ENCODE results near the gene ETNK1.

DNA sequence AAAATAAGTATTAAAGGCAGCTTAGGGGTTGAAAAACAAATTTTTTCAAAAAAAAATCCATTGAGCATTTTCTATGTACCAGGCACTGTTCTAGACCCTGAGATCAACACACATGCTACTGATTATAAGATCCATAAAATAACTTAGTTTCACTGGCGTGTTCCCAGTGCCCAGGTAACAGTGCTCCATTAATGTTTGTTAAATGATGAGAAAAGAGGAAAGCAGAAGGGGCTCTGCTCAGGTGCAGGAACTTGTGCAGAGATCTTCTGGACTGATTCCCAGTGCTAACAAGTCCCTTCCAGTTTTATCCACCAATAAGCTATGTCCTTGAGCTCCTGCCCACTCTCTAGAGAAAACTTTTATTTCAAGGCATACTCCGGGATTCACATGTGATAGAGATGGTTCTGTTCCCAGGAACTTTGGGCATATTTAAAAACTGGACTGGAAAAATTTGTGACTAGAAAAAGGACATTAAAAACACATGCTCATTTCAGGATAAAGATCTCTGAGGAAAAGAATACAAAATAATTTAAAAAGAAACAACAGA, 1.9 kb downstream of the GYS2 start:
- RRBS, result no CpG with 5 or more reads among the region's 2 CpGs

GRCh38 chr12:21697988-21698298, 40.3 kb upstream of the LDHB start:
- RRBS, result no CpG with 5 or more reads among the region's 4 CpGs

DNA sequence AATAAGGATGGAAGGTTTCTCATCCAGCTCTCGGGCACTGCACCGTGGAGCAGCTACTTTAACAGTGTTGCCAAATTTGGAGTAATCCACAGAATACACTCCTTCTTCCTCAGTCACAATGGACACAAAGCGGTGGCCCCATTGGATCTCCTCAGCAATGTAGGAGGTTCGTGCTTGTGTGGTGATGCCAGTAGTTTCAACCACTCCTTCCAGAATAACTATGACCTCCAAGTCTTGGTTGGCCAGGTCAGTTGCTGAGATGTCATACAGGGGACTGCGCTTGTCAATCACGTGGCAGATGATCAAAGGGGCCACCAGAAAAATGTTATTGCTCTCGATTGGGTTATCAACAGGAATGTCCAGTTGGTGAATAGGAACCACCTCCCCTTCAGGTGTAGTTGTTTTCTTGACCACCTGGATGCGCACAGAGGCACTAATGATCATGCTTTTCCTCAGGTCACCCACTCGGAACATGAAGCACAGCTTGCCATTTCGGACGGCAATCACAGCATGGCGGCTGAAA, 8.5 kb downstream of the KCNJ8 start:
- RRBS, result no CpG with 5 or more reads among the region's 12 CpGs

DNA sequence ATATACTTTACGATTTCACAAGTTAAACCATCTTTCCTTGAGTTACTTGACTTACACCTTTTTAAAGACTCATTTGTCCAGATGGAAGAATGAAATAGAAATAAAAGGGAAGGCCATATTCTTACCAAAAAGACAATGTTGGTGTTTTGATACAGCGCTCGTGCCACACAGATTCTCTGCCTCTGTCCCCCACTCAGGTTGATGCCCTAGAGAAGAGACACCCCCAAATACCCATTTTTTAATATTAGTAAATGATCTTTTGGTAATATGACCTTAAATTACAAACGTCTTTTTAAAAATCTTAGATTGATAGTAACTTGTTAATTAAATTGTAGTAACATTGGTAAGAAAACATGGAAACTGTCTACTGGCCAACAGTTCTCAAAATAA, 81.8 kb downstream of the ABCC9 start:
- RRBS, result no CpG with 5 or more reads among the region's 4 CpGs

- RRBS, result no CpG with 5 or more reads among the region's 4 CpGs
These were observed 47.3 kb downstream of the ABCC9 start for GRCh38 chr12:21893943-21894262.

DNA sequence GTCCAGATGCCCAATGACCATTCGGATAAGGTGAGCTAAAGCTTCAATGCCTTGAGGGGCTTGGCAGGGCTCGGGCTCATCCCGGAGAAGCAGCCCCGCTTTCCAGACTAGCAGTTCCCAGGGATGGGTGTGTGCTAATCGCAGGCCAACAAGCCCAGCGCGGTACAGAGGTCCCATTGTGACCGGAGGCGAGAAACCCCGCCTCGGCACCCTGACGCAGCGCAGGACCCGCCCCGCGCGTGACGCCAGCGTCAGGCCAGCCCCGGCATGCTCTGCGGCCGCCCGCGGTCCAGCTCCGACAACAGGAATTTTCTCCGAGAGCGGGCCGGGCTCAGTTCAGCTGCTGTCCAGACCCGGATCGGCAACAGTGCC, at the start of gene ETNK1:
TSS of gene ETNK1 (plus strand) at position 275 of the 372 bp plus-strand sequence.
- RRBS, result 3% methylated on average over 26 of the region's 30 CpGs

DNA sequence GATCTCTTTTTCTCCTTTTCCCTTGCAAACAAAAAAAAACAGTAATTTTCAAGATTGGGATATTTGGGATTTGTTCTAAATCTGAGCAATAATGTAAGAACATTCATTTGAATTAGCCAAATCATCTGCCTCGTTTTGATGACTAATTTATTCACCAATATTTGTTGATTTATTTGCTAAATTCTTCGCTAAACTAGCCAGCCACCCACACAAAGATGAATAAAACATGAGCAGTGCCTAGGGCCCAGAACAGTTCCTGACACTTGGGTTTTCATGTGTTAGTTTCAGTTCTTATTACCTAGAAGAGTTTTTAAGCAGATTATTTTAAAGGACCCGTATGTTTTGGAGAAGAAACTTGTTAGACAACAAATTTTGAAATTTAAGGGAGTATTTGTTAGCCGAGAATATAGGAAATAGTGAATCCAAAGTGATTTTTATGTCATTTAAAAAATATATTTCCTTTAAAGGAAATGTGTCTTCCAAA, 1.5 kb downstream of the ETNK1 start:
- RRBS, result no CpG with 5 or more reads among the region's 4 CpGs

GRCh38 chr12:22637225-22638189, 12.5 kb downstream of the ETNK1 start:
- RRBS, result no CpG with 5 or more reads among the region's 2 CpGs

GRCh38 chr12:22691743-22692173, 66.8 kb downstream of the ETNK1 start:
- RRBS, result no CpG with 5 or more reads among the region's 2 CpGs

DNA sequence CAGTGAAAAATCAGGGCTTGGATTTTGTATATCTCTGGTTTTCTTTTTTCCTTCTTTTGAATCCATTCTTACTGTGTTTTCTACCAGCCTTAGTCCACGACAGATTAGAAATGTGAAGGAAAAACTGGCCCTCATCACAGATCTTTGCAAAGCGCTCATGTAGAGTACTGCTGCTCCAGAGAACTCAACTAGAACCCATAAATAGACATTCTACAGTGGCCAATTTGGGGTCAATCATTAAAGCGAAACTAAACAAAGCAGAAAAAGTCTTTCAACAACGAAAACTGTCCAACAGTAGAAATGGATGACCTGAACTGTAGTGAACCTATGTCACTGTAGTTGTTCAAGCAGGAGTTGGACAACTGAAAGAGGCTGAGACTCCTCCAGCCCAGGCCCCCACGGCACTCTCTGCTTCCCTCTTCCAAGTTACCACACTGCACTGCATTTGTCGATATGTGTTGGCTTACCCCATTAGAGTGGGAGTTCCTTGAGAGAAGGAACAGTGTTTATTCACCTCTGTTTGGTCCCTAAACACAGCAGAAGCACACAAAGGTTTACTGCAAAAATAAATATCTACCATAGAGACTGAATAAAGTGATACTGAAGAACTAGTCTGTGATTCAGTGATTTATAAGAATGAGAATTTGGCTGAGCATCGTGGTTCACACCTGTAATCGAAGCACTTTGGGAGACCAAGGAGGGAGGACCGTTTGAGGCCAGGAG, 472.5 kb downstream of the BCAT1 start:
- RRBS, result no CpG with 5 or more reads among the region's 9 CpGs

DNA sequence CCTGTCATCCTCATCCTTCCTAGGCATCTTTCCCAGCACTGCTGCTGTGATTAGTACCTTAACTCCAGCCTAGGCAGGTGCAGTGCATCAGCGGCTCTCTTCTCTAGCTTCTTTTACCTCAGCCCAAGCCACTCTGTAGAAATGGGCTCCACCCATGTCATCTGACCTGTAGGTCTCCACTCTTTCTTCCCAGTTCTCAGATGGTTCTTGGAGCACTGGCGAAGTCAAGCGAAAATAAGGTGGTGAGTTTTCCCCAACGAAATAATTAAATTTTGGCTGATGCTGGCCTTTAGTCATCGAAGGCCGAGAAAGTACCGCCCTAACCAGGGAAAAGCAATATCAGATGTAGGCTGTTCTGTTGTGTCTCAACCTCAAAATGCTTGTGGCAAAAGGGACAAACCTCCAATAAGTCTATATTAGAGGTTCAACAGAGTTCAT, 48.5 kb upstream of the BCAT1 start:
- RRBS, result no CpG with 5 or more reads among the region's 7 CpGs

GRCh38 chr12:25253318-25253775, 2.6 kb upstream of the KRAS start:
- RRBS, result no CpG with 5 or more reads among the region's 4 CpGs

DNA sequence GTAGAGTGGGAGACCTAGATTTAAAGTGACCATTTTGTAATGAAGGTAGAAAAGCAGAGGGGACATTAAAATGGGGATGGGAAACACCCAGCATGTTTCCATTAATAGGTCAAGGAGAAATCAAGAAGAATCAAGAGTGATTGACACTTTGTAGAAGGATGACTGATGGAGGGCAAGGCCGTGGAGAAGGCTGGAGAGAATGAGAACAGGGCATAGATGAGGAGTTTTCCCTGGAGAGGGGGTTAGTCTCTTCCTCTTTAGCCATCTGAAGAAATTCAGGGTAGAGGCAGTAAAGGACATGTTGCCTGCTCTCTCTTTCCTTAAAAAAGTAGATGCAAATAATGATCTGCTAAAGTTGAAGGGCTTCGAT, 71.9 kb upstream of the KRAS start:
- RRBS, result no CpG with 5 or more reads among the region's 2 CpGs

DNA sequence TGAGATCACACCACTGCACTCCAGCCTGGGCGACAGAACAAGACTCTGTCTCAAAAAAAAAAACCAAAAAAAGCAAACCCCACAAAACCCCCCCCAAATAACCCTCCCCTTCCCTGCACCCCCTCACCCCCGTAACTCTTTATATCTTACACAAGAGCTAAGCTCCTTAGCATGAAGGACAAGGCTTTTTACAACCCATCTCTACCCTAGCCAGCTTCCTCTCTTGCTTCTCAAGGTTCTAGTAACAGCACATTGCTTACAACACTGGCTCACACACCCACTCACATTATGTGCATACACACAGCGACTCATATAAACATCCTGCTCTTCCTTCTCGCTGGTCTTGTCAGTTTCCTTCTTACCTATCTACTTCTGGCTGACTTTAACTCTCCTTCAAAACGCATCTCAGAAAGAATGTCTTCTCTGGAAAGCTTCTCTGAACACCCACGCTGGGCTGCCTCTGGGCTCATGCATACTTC, 126.6 kb upstream of the KRAS start:
- RRBS, result no CpG with 5 or more reads among the region's 6 CpGs

DNA sequence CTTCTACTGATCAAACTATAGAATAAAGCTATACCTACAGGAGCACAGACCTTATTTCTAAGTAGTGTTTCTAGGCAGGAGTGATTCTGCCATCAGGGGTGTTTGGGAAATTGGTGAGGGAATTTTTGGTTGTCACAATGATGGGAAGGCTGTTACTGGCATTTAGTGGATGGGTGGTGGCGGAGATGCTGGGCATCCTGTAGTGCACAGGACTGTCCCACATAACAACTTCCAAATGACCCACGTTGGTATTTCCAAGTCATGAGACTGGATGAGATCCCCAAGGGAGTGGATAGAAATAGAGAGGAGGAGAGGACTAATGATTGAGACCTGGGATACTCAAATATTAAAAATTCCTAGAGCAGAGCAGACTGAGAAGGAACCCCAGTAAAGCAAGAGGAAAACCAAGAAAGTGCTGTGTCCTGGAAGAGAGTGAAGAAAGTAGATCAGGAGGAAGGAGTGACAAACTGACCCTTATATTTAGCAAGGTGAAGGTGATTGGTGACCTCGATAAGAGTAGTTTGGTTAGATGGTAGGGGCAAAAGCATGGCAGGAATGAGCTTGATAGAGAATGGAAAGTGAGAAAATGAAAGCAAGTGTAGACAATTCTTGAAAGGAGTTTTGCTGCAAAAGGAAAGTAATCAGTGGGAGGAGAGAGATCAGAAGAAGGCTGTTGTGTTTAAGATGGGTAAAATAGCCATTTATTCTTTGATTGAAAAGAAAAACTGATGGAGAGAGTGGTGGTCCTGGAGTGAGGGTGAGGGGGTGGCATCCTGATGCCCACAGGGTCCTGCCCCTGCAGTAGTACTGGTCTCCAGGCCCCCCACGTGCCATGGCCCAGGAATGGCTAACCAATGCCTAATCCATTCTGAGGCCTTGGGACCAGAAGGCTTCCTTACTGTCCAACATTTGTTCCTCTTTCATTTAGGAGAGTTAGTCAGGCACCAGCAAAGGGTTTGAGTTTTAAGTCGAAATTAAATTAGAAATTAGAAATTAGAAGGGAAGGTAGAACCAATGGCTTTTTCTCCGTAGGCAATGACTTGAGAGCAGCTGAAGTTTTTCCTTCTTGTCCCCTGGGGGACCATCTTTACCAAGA, 51.1 kb downstream of the RASSF8 start:
- RRBS, result no CpG with 5 or more reads among the region's 6 CpGs

- RRBS, result no CpG with 5 or more reads among the region's 5 CpGs
These were observed 81.8 kb downstream of the BHLHE41 start for GRCh38 chr12:26042897-26043548.

- RRBS, result no CpG with 5 or more reads among the region's 3 CpGs
These were observed 3.8 kb downstream of the BHLHE41 start for GRCh38 chr12:26121042-26121428.

GRCh38 chr12:26337686-26338389, 142.5 kb downstream of the SSPN start:
- RRBS, result no CpG with 5 or more reads among the region's 2 CpGs

DNA sequence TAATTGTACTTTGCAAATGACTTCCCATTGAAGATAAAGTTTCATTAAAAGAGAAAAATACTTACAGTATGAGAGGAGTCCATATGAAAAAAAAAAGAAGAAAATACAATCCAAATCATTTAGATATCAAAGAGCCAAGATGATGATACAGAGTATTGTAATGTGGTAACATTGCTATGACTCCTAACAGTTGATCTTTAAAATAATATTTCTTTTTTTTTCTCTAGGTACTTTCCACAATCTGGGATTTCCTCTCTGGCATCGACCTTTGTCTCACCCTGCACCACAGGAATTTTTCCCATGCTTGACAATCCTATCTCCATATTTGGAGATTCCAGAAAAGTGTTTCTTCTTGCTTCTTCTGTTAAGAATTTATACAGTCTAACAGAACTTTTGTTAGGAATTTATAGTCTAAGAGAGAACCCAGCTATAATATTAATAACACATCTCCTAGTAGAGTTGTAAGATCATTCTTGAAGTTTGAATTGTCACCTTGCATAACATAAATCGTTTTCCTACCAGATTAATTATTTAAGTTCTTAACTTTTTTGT, 184.4 kb downstream of the ITPR2 start:
- RRBS, result no CpG with 5 or more reads among the region's 2 CpGs

Measured in AG08470 (cell line).